Transverse colon (tissue), 4 donors: Measurements from ENCODE around the genes UBA6, TMPRSS11F and UGT2B15.

DNA sequence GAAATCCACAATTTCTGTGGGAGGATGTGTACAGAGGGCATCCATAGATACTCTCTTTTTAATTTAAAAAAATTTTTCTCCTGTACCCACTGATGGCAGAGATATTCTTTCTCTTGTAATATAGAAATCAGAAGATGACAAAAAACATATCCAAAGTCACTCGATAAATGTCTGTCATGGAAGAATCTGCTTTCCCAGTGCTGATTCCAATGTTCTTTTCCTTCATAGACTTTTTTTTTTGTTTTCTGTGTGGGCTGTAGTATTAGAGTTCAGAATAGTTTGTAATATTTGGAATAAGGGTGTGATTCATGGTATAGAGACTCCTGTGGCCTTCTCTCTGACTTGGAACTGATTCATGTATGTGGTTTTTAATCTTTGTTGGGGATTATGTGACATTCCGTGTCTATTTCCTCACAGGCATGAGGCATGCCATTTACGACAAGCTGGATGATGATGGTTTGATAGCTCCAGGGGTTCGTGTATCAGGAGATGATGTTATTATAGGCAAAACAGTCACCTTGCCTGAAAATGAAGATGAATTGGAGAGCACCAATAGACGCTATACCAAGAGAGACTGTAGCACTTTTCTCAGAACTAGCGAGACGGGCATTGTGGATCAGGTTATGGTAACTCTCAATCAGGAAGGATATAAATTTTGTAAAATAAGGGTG, 44.4 kb downstream of the POLR2B start:
- PRO-cap, result no peak
- RAMPAGE, long total RNA, 4 experiments, result no peak in any of the 4 experiments

- PRO-cap, result no peak
- RAMPAGE, long total RNA, 4 experiments, result no peak in any of the 4 experiments
Observed at GRCh38 chr4:57043584-57044197, 65.0 kb downstream of the POLR2B start.

GRCh38 chr4:57078358-57079347, 31.5 kb downstream of the IGFBP7 start:
- PRO-cap, result no peak
- RAMPAGE, long total RNA, 4 experiments, result no peak in any of the 4 experiments

GRCh38 chr4:57094089-57095416, 15.6 kb downstream of the IGFBP7 start:
- PRO-cap, result no peak
- RAMPAGE, long total RNA, 4 experiments, result no peak in any of the 4 experiments

- PRO-cap, result no peak
- RAMPAGE, long total RNA, 4 experiments, result no peak in any of the 4 experiments
Observed at GRCh38 chr4:57109144-57109452, 1.1 kb downstream of the IGFBP7 start.

- PRO-cap, result no peak
- RAMPAGE, long total RNA, 4 experiments, result no peak in any of the 4 experiments
Observed at GRCh38 chr4:57113815-57114202, 3.6 kb upstream of the IGFBP7 start.

GRCh38 chr4:60556851-60557050, 643.4 kb upstream of the ADGRL3 start:
- PRO-cap, result no peak
- RAMPAGE, long total RNA, 4 experiments, result no peak in any of the 4 experiments

GRCh38 chr4:60794421-60794696, 405.8 kb upstream of the ADGRL3 start:
- PRO-cap, result no peak
- RAMPAGE, long total RNA, 4 experiments, result no peak in any of the 4 experiments

- PRO-cap, result no peak
- RAMPAGE, long total RNA, 4 experiments, result no peak in any of the 4 experiments
Observed at GRCh38 chr4:61372762-61373470, 172.8 kb downstream of the ADGRL3 start.

- PRO-cap, result no peak
- RAMPAGE, long total RNA, 4 experiments, result no peak in any of the 4 experiments
Observed at GRCh38 chr4:64484575-64484901, 75.3 kb upstream of the TECRL start.

- PRO-cap, result no peak
- RAMPAGE, long total RNA, 4 experiments, result no peak in any of the 4 experiments
Observed at GRCh38 chr4:64608542-64609023, 199.3 kb upstream of the TECRL start.

- PRO-cap, result no peak
- RAMPAGE, long total RNA, 4 experiments, result no peak in any of the 4 experiments
Observed at GRCh38 chr4:65668037-65668992, 2.0 kb downstream of the EPHA5 start.

- PRO-cap, result unidirectional peak, plus-strand start at chr4:67700627; bidirectional peak, plus-strand start at chr4:67701333, minus-strand start at chr4:67701120
- RAMPAGE, long total RNA, 4 experiments, result start-site peak on the plus strand in 3 of 4 experiments, at chr4:67701321-67701411 at its widest, 34 to 299 reads per replicate; start-site peak on the minus strand in 4 of 4 experiments, at chr4:67701126-67701157 at its widest, 26 to 146 reads per replicate
Observed at GRCh38 chr4:67700348-67701486, at the start of gene UBA6. Gene UBA6 (minus strand): TSS chr4:67701155.

DNA sequence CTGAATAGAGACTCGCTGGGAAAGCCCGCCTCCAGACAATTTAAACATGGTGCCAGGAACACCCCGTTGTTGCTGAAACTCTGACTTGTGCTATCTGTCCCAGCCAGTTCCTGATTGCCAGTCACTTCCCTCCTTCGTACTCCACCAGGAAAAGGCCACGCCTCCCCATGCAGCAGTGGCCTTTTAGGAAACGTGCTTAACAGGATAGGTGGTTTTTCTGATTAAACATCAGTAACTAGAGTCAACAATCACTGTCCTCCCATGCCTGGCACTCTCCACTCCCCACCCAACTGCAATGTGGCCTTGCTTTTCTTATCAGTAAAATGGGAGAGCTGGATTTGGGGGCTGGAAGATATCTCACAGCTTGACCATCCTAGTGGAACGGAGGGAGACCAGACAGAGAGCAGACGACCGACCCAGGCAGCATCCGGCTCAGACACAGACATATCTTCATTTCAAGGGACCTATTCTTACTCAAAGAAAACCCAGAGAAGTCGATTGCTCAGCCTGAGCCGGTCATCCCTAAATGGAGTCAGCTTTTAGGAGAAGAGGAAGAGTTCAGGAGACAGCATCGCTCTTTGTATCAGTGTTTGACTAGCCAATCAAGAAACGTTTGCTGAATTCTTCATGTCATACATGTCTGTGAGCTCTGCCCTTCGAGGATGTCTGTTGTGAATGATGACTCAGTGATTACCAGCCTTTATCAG, 12.7 kb upstream of the UBA6 start:
- PRO-cap, result no peak
- RAMPAGE, long total RNA, 4 experiments, result no peak in any of the 4 experiments

GRCh38 chr4:68129545-68130178, at the start of gene TMPRSS11F:
Gene TMPRSS11F (minus strand): TSS chr4:68129869.
- PRO-cap, result no peak
- RAMPAGE, long total RNA, 4 experiments, result no peak in any of the 4 experiments

DNA sequence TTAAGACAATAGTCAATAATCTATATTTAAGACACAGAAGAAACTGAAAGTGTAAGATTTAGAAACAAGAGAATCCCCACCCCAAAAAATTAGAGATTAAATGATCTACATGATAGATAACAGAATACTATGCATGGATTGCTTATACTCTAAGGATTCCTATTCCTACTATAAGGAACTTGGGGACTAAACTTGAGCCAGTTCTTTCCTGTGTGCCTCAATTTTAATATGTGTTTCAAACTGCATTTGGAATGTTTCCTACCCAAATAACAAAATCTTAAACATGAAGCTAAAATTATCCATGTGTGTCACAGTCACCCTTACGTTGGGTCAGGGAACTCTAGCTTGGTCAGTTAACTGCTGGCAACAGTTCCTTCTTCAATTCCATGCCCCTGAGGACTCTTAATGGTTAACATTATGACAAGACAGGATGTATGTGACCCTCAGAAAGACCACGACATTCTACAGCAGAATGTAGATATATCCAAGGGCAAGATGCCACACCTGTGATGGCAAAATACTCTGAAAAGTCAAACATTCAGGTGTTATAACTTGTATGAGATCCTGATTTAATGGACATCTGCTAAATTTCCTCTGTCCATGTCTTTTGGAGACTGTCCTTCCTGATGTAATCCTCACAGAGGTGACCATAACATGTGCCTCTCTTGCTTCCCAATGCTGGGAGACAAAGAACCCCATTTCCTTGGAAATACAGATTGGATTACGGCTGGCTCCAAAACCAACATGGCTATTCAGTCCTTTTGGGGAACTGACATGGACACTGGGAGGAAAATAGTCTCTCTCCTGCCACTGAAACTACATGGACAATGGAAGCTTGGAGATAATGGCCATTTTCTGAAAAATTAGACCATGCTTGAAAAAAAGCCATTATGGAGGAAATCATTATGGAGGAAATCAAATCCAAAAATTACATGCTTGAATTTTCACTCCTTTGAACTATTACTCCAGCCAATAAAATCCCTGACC, 39.2 kb downstream of the YTHDC1 start:
- PRO-cap, result no peak
- RAMPAGE, long total RNA, 4 experiments, result no peak in any of the 4 experiments

- PRO-cap, result no peak
- RAMPAGE, long total RNA, 4 experiments, result no peak in any of the 4 experiments
Observed at GRCh38 chr4:68323915-68324401, 25.9 kb downstream of the YTHDC1 start.

GRCh38 chr4:68328098-68328710, 21.7 kb downstream of the YTHDC1 start:
- PRO-cap, result no peak
- RAMPAGE, long total RNA, 4 experiments, result start-site peak on the minus strand in 1 of 4 experiments, at chr4:68328596-68328658 at its widest, 5 reads per replicate

GRCh38 chr4:68670274-68670753, at the start of gene UGT2B15:
Gene UGT2B15 (minus strand): TSS chr4:68670652.
- PRO-cap, result unidirectional peak, minus-strand start at chr4:68670652
- RAMPAGE, long total RNA, 4 experiments, result no peak in any of the 4 experiments

GRCh38 chr4:68861168-68861391, 45.3 kb downstream of the UGT2B10 start:
- PRO-cap, result no peak
- RAMPAGE, long total RNA, 4 experiments, result no peak in any of the 4 experiments